Ishikawa (cell line): Measurements from ENCODE around the gene ELMO1.

DNA sequence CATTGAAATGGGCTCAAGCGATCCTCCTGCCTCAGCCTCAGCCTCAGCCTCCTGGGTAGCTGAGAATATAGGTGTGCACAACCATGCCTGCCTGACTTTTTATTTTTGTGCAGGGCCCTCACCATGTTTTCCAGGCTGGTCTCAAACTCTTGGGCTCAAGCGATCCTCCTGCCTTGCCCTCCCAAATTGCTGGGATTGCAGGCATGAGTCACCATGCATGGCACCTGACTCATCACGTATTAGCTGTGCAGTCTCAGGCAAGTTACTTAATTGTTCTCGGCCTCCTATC lies 117.1 kb downstream of the ANLN start:
- RRBS, result no CpG with 5 or more reads among the region's 4 CpGs

- RRBS, result no CpG with 5 or more reads among the region's 2 CpGs
Measured at GRCh38 chr7:36594437-36594702, 129.9 kb downstream of the AOAH start.

GRCh38 chr7:36855232-36855895 lies 131.1 kb upstream of the AOAH start:
- RRBS, result no CpG with 5 or more reads among the region's 20 CpGs

DNA sequence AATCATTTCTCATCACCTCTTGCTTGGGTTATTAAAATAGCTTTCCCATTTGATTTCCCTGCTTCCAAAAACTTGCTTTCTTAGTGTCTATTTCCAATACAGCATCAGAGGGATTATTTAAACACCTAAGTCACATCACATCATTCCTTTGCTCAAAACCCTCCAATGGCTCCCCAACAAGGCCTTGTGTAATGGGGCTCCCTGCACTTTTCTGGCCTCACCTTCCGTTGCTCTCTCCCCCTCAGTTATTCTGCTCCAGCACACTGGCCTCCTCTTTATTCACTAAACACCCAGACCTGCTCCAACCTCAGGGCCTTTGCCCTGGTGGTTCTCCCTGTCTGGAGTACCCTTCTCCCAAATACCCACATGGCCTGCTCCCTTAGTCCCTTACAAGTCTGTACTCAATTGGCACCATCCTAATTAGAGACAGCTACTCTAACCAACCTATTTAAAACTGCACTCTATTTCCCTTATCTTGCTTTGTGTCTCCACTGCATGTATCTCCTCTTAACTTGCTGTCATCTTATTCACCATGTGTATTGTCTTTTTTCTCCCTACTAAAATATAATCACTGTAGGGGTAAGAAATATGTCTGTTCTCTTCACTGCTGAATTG lies 166.5 kb upstream of the AOAH start:
- RRBS, result no CpG with 5 or more reads among the region's 1 CpG

GRCh38 chr7:36967298-36967867 lies 243.1 kb upstream of the AOAH start:
- RRBS, result no CpG with 5 or more reads among the region's 4 CpGs

- RRBS, result no CpG with 5 or more reads among the region's 12 CpGs
Measured at GRCh38 chr7:37031720-37032555, 307.6 kb upstream of the AOAH start.

DNA sequence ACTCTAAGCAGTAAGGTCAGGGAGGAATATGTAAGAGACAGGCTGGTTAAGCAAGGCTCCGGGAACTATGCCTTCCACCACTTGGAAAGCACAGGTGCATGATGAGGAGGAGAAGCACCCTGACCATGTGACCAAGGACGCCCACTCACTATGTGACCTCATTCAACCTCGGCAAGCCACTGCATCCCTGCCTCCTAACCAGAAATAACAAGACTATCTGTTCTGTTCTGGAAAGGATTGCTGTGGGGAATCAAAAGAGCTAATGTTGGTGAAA lies 218.4 kb downstream of the ELMO1 start:
- RRBS, result no CpG with 5 or more reads among the region's 3 CpGs

- RRBS, result no CpG with 5 or more reads among the region's 7 CpGs
Measured at GRCh38 chr7:37248134-37248996, 200.3 kb downstream of the ELMO1 start.

- RRBS, result no CpG with 5 or more reads among the region's 7 CpGs
Measured at GRCh38 chr7:37311354-37312028, 137.2 kb downstream of the ELMO1 start.

GRCh38 chr7:37448341-37449404 lies at the start of gene ELMO1:
ELMO1 (minus strand) TSS chr7:37448864.
- RRBS, result 9% methylated on average over 33 of the region's 96 CpGs

- RRBS, result no CpG with 5 or more reads among the region's 9 CpGs
Measured at GRCh38 chr7:37480511-37481176, 32.0 kb upstream of the ELMO1 start.

GRCh38 chr7:37507987-37508455 lies 59.4 kb upstream of the ELMO1 start:
- RRBS, result no CpG with 5 or more reads among the region's 6 CpGs

- RRBS, result no CpG with 5 or more reads among the region's 2 CpGs
Measured at GRCh38 chr7:37549376-37549655, 100.7 kb upstream of the ELMO1 start.

DNA sequence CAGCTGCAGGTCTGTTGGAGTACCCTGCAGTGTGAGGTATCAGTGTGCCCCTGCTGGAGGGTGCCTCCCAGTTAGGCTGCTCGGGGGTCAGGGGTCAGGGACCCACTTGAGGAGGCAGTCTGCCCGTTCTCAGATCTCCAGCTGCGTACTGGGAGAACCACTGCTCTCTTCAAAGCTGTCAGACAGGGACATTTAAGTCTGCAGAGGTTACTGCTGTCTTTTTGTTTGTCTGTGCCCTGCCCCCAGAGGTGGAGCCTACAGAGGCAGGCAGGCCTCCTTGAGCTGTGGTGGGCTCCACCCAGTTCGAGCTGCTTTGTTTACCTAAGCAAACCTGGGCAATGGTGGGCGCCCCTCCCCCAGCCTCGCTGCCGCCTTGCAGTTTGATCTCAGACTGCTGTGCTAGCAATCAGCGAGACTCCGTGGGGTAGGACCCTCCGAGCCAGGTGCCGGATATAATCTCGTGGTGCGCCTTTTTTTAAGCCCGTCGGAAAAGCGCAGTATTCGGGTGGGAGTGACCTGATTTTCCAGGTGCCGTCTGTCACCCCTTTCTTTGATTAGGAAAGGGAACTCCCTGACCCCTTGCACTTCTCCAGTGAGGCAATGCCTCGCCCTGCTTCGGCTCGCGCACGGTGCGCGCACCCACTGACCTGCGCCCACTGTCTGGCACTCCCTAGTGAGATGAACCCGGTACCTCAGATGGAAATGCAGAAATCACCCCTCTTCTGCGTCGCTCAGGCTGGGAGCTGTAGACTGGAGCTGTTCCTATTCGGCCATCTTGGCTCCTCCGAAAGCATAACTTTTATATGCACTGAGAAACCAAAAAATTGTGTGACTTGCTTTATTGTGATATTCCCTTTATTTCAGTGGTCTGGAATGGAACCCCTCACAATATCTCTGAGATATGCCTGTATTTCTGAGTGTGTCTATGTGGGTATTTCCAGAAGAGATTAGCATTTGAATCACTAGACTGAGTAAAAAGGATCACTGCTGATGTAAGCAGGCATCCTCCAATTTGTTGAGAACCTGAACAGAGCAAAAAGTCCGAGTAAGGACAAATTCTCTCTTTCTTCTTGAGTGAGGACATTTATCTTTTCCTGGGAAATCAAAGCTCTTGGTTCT lies 65.9 kb upstream of the GPR141 start:
- RRBS, result no CpG with 5 or more reads among the region's 32 CpGs

DNA sequence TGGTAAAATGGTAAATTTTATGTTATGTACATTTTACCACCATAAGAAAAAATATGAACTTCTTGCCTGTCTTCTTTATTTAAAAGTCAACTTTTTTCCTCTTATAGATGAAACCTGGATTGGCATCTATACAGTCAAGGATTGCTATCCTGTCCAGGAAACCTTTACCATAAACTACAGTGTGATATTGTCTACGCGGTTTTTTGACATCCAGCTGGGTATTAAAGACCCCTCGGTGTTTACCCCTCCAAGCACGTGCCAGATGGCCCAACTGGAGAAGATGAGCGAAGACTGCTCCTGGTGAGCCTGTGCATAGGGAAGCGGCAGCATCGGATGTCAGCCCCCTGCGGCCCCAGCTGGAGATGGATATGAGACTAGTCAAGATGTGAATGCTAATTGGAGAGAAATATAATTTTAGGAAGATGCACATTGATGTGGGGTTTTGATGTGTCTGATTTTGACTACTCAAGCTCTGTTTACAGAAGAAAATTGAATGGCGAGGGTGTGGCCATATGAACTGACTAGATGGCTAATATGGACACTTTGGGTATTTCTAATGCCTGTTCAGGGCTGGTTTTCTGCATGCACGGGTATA lies 29.8 kb downstream of the EPDR1 start:
- RRBS, result no CpG with 5 or more reads among the region's 10 CpGs

- RRBS, result no CpG with 5 or more reads among the region's 2 CpGs
Measured at GRCh38 chr7:38273115-38273717, 95.2 kb downstream of the STARD3NL start.

GRCh38 chr7:38276065-38276861 lies 98.2 kb downstream of the STARD3NL start:
- RRBS, result no CpG with 5 or more reads among the region's 7 CpGs

GRCh38 chr7:38303739-38304362 lies 125.8 kb downstream of the STARD3NL start:
- RRBS, result no CpG with 5 or more reads among the region's 3 CpGs

DNA sequence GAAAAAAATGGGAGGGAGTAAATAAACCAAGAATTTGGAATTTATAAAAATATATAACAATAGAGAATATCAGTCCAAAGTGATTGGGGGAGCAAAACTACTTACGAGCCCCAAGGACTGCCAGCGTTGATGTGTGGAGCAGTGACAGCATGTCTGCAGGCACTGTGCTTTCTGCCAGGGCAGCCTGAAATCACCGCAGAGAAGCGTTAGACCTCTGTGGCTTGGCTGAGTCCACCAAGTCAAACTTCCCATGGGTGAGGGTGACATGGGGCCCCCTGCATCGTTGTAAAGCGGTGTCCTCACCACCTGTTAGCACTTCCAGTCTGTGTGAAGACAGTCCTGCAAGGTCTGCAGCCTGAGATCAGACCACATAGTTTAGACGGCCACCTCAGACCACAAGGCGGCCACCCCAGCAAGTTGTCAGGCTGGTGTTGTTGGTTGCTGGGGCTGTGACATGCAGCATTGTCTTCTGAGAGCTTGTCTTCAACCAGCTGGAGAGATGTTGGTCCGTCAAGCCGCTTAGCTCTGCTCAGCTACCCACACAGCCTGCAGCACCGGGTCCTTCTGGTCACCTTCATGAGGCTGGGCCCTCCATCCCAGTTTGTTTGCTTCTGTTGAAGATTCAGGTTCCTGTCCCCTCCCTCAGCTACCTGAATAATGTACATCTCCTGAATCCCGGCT lies 139.4 kb downstream of the STARD3NL start:
- RRBS, result no CpG with 5 or more reads among the region's 12 CpGs

- RRBS, result no CpG with 5 or more reads among the region's 13 CpGs
Measured at GRCh38 chr7:38335188-38336175, 157.4 kb downstream of the STARD3NL start.